ENCODE measurements around a stretch of chr20.

GRCh38 chr20:43189157-43189498 is 578 bp downstream of the PTPRT start:
- PRO-cap, 3 experiments: no peak in any of the 3 experiments

DNA sequence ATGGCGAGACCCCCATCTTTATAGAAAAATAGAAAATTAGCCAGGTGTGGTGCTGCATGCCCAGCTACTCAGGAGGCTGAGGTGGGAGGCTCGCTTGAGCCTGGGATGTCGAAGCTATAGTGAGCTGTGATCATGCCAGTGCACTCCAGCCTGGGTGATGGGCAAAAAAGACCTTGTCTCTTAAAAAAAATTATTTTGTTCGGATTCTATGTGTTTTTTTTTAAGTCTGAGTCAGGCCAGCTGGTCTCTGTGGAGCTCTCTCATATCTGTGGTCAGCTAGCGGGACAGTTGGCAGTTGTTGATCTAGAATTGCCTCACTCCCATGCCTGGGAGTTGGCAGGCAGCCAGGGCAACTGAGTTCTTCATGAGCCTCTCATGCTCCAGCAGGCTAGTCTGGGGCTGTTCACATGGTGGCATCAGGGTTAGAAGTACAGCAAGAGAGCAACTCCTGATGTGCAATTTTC is 6.9 kb upstream of the IFT52 start:
- PRO-cap, 3 experiments: no peak in any of the 3 experiments

DNA sequence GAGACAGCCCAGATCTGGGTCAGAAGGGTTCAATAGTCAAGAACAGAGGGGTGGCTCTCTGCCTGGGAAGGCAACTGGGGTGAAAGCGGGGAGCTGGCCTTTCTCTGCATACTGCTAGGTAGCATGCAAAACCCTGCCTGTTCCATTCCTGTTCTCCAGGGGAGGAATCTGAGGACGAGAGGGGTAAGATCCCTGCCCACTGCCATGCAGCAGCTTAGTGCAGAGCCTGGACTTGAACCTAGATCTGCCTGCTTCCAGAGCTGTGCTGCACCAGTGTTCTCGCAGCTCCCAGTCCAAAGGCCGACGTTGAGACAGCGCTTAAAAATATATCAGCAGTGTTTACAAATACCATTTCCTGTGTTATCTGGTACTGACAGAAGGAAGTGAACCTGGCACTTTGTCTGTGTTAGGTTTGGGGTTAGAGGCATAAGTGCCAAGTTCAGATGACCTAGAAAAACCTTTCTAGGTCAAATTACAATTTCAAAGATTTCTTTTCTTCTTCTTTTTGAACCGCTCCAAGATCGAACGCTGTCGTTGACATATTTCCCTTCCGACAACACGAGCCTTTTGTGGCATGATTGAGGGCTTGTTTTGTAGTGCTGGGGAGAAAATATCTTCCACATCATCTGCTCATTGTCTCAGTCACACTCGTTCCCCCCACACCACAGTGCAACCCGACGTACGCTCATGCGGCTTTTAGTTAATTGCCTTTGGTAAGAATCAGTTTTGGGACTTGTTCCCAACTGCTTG is 44.6 kb downstream of the TOX2 start:
- PRO-cap, 3 experiments: no peak in any of the 3 experiments

GRCh38 chr20:44019930-44020403 is 105.3 kb downstream of the TOX2 start:
- PRO-cap, 3 experiments: no peak in any of the 3 experiments

DNA sequence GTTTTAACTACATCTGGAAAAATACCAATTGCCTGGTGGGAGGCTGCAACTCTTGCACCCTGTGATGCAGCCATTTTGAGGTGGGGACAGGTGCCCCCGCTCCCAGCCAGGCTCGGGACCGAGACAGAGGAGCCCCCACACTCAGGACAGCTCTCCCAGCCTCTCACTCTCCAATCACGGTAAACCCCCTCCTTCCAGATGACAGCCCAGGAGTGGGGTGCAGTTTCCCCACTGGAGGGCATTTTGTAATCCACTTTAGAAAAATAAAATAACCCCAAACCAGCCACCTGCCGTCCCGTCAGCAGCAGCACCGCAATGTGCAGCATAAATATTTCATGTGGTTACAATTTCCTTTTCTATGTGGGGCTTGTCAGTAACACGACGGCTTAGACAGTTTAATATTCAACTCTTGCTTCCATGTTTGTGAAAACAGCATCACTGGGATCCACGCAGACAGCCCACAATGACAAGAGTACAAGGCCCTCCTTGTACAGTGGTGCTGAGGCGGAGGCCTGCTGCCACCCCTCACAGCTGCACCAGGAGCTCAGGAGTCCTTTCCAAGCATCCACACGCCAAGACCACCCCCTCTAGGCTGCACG is 116.8 kb downstream of the JPH2 start:
- PRO-cap, 3 experiments: no peak in any of the 3 experiments

- PRO-cap, 3 experiments: no peak in any of the 3 experiments
Measured at GRCh38 chr20:44075214-44075556, 111.8 kb downstream of the JPH2 start.

DNA sequence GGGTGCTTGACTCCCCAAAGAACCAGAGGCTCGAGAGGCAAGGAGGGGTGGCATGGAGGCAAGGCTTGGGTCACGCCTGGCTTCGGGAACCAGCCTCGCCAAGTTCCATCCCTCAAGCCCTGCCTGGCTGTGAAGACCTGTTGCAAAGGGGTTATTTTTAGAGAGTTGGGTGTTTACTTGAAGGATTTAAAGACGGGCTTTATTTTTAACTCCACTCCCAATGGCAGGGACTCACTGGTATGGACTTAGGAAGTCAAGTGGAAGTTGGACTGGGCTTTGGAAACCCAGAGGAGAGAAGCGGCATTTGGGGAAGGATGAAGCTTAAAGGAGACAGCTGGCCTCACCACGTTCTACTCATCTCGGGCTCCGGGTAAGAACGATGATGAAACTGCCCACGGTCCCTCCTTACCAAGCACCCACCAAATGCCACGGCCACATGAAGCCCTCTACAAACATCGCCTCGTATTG is 43.0 kb downstream of the JPH2 start:
- PRO-cap, 3 experiments: no peak in any of the 3 experiments

DNA sequence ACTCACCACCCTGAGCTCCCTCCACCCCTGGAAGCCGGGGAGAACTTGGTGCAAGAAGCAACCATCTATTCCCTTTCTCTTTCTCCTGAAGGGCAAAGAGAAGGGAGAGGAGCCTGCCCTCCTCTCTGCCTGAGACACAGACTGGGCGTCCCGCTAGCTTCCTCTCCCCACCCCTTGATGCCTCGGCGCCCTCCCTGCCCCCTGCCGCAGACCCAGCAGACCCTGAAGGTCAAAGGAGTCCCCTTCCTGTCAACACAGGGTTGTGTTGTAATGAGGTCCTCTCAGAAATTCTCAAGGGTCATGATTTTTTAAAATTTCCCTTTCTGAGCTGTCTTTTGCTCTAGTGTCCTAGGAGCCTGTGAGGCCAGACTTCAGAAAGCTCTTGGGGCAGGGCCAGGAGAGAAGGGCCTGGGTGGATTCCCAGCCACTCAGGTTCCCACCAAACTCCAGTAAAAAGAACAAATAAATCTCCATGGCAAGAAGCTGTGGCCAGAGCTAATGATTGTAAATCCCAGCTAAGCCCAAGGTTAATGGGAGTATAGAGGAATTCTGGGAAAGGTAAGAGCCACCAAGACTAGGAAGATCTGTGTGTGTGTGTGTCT is 922 bp upstream of the JPH2 start:
- PRO-cap, 3 experiments: no peak in any of the 3 experiments

- PRO-cap, 3 experiments: peak in 1 of 3 experiments; most common plus-strand start chr20:44279502 (in 1); most common minus-strand start chr20:44279367 (in 1)
Measured at GRCh38 chr20:44279190-44279832, 31.7 kb downstream of the FITM2 start.

DNA sequence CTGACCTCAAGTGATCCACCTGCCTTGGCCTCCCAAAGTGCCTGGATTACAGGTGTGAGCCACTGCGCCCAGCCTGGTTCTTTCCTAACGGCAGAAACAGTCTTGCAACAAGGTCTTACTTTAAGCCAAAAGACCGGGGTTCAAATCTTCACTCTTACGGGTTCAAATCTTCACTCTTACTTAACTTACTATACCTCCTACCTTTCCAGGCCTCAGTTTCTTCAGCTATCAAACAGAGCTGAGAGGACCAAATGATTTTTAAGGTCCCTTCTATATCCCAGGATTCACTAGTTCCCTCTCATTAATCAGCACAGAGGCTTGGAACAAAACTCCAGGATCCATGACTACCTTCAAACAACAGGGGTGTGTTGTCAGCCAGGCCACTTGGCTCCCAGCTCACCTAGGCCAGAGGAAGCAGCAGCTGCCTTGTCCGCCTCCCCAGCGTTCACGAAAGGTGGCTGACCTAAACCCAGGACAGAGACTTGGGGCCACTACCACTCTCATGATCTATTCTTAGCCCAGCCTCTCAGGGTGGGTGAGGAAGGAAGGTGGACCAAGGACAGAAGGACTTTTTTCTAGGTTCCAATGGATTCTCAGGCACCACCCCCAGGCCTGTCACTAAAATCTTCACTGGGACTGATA is 1.5 kb downstream of the FITM2 start:
- PRO-cap, 3 experiments: no peak in any of the 3 experiments

DNA sequence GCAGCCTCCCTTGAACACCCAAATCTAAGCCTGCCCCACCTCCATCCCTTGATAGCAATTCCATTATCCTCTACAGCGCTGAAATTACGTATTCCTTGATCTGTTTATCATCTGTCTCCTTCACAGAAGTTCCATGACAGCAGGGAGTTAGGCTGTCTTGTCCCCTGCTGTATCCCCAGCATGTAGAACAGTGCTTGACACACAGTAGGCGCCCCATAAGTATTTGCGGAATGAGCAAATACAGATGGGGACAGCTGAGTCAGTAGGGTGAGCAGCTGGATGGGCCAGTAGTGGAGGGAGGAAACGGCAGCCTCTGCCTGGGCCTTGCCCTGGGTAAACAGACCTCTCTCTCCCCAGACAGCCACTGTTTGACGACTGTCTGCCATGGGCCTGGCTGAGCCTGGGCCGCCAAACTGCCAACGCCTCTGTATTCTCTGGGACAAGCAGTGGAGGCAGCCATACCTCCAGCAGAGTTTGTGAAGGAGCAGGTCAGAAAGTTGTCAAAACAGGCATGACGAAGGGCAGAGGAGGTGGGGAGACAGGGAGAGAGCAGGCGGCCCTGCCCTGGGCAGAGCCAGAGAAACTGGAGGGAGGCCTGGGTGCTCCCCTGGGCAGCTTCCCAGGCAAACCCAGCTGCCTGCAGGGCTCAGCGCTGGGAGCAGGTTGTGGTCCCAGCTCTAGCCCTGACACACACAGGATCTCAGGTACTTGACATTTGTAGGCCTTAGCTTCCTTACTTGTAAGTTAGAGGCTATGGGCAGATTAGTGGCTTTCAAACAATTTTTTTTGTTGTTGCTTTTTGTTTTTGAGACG is 15.2 kb downstream of the HNF4A start:
- PRO-cap, 3 experiments: no peak in any of the 3 experiments

DNA sequence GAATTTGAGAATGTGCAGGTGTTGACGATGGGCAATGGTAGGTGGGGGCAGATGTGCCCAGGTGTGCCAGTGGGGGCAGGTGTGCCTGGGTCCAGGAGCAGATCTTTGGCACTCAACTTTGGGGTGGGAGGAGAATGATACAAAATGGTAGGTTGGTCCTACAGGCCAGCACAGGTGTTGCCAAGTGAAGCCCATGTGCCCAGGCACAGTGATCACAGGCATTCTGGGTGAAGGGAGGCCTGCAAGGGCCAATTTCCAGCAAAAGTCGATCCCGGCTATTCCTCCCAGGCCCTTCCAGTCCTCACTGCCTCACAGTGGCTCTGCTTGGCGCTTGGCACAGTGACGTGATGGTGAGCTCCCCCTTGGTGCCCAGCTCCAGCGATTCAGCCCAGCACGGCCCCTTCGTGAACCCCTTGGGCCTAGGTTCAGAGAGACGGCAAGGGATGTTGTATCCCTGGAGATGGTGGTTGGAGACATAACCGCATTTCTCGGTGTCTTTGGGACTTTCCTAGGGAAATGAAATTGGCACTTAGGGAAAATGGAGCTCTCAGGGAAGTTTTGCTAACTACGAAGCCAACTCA is 46.0 kb downstream of the HNF4A start:
- PRO-cap, 3 experiments: no peak in any of the 3 experiments

- PRO-cap, 3 experiments: no peak in any of the 3 experiments
Measured at GRCh38 chr20:44467051-44467996, 8.3 kb upstream of the TTPAL start.

GRCh38 chr20:44531544-44532743 is 10.1 kb upstream of the SERINC3 start:
- PRO-cap, 3 experiments: peak in 3 of 3 experiments; most common plus-strand start chr20:44531842 (in 3); most common minus-strand start chr20:44531792 (in 1)

DNA sequence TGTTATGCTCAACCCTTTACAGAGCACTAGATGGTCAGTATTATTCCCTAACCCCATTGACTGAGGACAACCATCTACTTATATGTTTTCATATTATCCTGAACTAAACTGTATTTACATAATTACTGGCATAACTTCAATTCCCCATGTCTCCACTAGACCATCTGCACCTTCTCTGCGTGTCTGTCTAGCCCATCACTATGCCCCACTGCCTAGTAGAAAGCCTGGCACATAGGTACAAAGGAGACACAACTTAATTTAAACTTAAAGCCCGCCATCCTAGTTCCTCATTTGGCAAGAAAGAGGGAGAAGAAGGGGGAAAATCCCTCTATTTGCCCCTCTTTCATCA is 1.7 kb downstream of the PKIG start:
- PRO-cap, 3 experiments: no peak in any of the 3 experiments

DNA sequence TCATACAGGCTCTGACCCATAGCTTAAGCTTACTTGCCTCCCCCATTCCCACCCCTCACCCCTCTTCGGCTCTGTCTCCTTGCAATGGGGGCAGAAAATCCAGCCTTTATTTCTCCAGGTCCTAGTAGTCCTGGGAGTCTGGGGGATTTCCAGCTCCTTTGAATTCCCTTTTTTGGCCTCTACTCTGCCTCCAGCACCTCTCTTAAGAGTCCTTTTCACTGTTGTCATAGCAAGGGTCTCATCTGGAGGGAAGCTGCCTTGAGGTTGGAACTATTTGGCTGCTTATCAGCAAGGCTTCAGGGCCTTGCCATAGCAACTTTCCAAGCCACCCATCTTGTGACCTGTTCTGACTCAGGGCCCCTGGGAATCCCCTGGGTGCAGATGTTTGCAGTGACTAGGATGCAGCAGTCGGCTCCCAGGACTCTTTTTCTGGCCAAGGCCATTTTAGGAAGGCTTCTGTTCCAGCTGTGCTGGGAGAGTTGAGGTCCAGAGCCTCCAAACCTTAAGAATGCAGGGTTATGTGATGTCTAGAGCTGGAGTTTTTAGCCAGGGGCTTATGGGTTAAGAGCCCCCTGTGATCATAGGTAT is 12.3 kb downstream of the PKIG start:
- PRO-cap, 3 experiments: no peak in any of the 3 experiments

GRCh38 chr20:44598408-44598895 is 16.1 kb downstream of the PKIG start:
- PRO-cap, 3 experiments: peak in 1 of 3 experiments; most common plus-strand start chr20:44598629 (in 1)

DNA sequence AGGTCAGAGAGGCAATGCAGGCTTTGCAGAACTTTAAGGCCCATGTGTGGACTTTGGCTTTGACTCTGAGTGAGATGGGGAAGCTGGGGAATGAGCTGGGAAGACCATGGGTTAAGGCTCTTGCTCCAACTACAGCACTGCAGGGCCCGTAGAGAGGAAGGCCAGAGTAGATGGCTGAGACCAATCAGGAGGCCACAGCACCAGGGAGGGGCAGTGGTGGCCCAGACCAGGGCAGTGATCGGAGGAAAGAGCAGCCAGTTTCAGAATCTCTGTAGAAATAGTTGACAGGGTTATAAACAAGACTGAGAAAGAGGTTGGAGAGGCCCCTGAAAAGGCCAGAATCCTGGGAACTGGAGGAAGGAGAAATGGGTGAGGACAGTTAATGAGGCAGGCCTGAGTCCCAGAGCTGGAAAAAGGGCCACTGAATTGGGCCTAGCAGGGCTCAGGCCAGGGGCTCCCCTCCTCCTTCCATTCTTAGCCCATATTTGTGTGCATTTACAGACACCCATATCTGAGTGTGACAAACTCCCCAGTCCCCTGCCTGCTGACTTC is 18.0 kb downstream of the ADA start:
- PRO-cap, 3 experiments: no peak in any of the 3 experiments

- PRO-cap, 3 experiments: no peak in any of the 3 experiments
Measured at GRCh38 chr20:44644689-44645193, 6.8 kb downstream of the ADA start.

DNA sequence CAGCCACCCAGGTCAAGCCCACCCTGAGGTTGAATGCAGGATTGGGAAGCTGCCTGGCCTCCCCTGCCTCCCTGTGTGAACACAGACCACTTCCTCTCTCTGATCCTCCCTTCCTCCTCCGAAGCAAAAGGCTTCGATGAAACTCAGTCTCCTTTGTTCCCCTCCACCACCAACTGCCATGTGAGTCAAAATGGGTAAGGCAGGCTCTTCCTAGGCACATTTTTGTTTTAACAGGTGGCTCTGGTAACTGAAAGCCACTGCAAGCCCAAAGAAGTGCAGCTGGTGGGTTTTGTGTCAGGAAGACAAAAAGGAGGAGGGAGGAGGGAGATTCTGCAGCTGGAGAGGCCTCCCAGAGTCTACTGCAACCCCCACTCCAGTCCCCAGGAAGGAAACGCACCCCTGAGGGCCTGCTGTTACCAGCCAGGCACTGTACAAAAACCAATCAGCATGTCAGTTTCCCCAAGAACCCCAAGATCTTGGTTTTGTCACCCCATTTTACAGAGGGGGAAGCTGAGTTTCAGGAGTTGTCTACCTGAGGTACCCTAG is 5.3 kb downstream of the ADA start:
- PRO-cap, 3 experiments: no peak in any of the 3 experiments

All from Metastatic Breast Carcinoma in the Ovary (tissue), 3 donors.